Islet of Langerhans (tissue), 1 donor: ENCODE measurements around a stretch of chr20.

- RRBS: 45% methylated on average over 5 of the region's 28 CpGs
Observed at GRCh38 chr20:48723240-48724172, 104.3 kb downstream of the PREX1 start.

- RRBS: no CpG with 5 or more reads among the region's 21 CpGs
Observed at GRCh38 chr20:48750915-48751901, 76.6 kb downstream of the PREX1 start.

- RRBS: no CpG with 5 or more reads among the region's 4 CpGs
Observed at GRCh38 chr20:48751902-48752422, 75.8 kb downstream of the PREX1 start.

GRCh38 chr20:48753896-48754657, 73.7 kb downstream of the PREX1 start:
- RRBS: no CpG with 5 or more reads among the region's 14 CpGs

- RRBS: no CpG with 5 or more reads among the region's 11 CpGs
Observed at GRCh38 chr20:48783490-48784340, 44.1 kb downstream of the PREX1 start.

GRCh38 chr20:48818303-48819050, 9.3 kb downstream of the PREX1 start:
- RRBS: no CpG with 5 or more reads among the region's 13 CpGs

- RRBS: no CpG with 5 or more reads among the region's 16 CpGs
Observed at GRCh38 chr20:48825747-48826775, 1.7 kb downstream of the PREX1 start.

DNA sequence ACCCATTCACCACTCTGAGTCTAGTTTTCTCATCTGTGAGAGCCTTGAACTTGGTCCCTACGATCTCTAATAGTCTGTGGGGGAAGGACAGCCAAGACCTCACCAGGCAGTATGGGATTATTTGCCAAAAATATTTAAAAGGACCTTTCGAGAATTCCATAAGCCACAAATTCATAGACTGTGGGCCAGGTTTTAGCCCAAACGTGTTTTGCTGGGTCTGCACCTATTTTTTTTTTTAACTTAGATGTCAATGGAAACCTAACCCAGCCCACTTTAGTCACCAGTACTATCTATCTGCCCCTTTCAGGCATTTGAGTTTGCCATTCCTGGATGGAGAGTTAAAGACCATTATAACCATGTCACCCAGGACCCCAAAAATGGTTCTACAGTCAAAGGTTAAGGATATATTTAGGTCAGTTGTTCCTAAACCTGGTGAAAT, 24.0 kb upstream of the PREX1 start:
- RRBS: no CpG with 5 or more reads among the region's 3 CpGs

- RRBS: no CpG with 5 or more reads among the region's 1 CpG
Observed at GRCh38 chr20:48897356-48897688, 24.2 kb upstream of the ARFGEF2 start.

- RRBS: no CpG with 5 or more reads among the region's 5 CpGs
Observed at GRCh38 chr20:48931676-48931996, 10.1 kb downstream of the ARFGEF2 start.

DNA sequence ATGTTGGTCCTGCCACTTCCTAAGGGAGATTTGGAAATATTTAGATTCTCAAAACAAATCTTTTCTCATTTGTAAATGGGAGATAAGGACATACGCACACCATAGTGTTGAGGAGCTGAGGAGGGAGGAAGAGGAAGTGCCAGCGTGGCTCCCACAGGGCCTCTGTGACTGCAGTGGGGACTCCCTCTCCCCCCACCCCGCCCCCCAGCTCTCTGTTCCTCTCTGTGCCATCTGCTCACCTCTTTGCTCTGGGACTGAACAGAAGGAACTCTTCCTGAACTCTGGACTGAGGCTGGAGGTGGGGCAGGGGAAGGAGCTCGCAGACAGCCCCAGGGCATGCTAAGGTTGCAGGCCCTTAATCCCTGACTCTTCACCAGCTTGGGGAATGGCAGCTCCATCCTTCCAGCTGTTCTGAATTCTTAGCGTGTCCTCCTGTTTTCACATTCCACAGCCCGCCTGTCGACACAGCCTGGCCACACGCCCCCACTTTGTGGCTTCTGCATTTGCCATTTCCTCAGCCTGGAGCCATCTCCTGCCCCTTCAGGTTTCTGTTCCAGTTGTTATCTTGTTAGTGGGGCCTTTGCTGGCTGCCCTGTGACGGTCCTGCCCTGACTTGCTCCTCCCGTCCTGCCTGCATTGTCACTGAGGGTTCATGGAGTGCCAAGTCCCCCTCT, 11.5 kb downstream of the DDX27 start:
- RRBS: no CpG with 5 or more reads among the region's 10 CpGs

- RRBS: no CpG with 5 or more reads among the region's 2 CpGs
Observed at GRCh38 chr20:49297877-49298241, 20.0 kb upstream of the ZNFX1 start.

DNA sequence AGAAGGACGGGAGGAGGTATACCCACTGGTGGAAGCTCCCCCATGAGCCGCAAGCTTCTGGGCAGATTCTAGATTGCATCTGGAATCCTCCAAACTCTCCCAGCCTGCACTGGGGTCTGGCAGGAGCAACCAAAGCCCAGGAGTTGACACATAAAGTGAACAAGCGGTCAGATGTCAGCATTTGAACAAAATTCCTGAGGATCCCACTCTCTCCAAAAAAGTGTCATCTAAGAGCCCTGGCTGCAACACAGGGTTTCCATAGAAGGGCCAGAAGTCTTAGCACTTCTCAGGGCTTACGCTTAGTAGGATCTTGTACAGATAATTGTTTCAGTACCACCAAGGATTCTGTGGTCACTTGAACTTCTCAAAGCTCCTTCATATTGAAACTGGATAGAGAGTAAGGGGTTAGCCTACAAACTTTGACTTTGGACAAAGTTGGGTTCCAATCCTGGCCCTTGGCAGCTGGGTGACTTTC, 88.1 kb downstream of the KCNB1 start:
- RRBS: no CpG with 5 or more reads among the region's 4 CpGs

DNA sequence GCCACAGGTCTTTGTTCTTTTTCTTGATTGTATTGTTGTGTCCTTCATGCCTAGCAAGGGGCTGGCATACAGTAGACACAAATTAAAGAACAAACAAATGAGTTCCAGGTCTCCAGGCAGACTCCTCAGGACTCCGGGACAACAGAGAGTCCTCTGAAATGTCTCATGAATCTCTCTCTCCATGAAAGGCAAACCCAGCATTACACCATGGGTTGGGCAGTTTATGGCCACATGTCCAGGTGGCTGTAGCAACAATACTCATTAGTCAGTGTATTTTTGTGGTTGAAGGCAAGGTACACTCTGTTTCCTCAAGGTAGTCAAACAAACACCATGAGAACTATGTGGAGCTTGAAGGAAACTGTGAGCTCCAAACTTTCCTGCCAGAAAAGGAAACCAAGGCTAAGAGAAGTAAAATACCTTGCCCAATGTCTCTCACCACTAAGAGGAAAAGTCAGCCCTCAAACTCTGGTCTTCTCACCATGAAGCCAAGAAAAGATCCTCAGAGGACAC, 62.2 kb downstream of the KCNB1 start:
- RRBS: no CpG with 5 or more reads among the region's 1 CpG

GRCh38 chr20:49483278-49483938, 940 bp upstream of the KCNB1 start:
- RRBS: no CpG with 5 or more reads among the region's 35 CpGs

DNA sequence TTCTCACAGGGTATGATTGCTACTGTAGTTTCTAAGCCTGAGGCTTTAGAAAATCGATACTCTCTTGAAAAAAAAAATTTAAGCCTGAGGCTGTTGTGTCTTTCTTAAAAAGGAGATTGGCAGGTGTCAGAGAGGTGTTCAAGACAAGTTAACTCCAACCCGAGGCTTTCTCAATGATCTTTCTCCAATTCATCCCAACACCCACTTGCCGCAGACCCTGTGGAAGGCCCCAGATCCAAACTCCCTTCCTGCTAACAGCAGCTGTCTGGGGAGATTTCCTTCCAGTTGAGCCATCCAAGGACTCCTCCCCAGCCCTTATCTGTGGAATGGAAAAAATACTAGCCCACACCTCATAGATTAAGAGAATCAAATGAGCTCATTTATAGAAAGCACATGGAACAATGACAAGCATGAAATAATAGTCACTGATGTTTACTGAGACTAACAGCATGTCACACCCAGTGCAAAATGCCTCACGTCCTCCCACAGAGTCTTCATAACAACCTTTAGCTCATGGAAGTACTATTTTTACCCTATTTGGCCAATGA, 23.2 kb upstream of the PTGIS start:
- RRBS: no CpG with 5 or more reads among the region's 4 CpGs

DNA sequence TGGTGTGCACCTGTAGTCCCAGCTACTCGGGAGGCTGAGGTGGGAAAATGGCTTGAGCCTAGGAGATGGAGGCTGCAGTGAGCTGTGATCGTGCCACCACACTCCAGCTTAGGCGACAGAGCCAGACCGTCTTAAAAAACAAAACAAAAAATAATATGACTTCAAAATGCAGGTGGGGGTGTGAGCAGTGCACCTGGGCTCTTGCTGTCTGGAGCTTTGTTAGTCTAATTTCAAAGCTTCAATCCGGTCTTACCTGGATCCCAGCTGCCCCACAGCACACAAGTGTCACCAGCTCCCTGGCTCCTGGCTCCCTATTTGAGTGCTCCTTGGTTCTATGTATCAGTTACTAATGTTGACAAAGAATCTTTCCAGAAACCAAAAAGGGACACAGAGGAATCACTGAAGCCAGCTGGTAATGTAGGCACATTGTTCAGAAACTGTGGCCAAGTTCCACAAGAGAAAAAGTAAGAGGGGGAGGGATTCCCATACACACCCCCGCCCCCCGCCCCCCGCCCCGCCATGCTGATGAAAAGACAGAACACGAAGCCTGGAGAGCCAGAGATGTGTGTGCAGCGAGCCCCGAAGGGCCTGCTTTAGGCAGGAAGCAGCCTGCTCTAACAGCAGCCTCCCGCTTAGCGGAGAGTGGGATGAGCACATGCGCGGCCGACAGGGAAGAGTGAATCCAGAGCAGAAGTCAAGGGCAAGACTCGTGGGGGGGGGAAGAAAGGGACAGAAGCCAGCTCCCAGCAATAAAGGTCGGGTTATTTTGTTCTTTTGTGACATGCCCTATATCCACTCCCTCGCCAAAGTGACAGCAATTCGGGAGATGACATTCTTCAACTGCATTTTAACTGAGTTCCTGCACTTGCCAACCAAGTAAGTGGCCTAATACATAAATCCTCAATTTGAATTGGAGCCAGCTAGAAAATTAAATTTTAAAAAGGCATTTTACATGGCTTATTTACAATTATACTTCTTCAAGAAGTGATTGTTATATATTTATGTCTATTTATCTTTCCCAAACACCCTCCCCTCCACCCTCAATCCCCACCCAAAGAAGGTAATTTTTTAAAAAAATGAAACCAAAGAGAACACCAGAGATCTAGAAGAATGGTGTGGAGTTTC, 67.2 kb upstream of the PTGIS start:
- RRBS: no CpG with 5 or more reads among the region's 21 CpGs

DNA sequence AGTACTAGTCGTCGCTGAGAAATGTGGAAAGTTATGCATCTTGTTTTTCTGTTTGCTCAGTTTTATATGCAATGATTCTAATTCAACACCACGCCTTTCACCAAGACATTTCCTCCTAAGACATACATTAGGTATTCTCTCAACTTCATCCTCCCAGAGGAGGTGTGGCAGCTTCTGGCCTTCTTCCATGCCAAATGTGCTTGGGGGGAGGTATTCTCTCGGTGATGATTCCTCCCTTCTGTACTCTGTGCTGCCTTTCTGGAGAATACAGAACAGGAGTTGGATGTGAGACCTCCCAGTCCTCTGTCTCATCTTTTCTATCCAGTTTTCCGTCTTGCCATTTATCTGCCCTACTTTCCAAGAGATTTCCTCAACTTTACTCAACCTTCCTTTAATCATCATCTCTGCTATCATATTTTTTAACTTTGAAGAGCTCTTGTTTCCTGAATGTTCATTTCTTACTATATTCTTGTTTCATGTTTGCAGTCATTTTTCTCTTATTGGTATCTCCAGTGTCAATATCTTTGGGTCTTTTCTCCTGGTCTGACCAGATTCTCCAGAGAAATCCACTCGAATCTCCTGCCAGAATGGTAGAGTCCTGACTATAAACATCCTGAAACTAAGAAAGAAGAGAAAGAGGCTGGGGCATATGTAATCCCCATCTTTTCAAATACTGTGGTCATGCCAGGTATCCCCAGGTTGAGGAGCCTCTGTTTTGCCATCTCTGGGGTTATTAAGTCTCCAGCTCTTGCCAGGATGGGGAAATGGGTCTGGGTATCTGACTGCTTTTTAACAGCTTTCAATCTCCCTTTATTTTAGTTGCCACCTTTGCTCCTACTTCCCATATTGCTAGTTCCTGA, 65.8 kb downstream of the B4GALT5 start:
- RRBS: no CpG with 5 or more reads among the region's 6 CpGs

DNA sequence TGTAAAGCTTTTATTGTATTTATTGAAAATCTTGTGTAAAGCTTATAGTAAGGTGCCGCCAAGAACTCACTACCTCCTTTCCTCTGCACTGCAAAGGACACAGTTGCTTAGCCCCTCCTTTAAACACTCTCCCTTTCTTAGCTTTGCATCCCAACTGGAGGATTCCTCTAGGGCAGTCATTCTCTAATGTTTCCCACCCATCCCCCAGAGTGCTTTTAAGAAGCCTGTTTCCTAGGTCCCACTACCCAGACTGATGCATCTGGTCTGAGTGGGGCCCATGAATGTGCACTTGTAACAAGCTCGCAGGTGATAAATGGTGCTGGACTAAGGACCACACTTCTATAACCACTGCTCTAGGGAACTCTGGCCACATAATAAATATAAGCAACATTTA, 55.2 kb downstream of the B4GALT5 start:
- RRBS: no CpG with 5 or more reads among the region's 2 CpGs